ENCODE measurements around a stretch of chr3.

DNA sequence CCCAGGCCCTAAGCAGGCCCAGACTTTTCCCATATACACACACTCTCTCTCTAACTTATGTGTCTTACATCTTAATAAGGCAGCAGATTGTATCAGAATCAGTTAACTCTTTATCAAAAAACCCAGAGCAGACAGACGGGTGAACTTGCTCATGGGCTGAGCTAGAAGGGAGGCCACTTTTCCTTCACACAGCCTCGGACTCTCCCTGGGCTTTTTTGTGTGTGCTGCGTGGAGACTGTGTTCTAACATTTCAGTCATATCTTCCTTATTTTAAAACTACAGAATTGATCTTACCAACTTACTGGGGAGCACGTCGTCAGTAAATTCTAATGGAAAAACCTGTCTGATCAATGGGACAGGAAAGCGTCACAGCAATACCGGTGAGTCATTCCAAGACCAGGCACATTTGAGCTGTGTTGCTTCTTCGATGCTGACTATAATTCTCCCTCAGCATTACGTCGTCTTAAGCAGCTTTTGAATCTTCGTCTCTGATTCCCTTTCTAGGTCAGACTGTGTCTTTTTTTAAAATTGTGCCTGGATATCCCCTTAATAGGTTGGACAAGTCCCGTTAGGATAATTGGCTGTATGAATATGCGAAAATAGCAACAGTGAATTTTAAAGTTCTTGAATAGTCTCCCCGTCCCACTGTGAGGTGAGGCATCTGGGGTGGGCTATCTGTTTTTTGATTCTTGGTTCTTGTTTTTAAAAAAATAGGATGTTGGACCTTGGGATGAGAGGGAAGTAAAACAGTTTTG, 145.2 kb downstream of the LPP start:
- PRO-cap: no peak

DNA sequence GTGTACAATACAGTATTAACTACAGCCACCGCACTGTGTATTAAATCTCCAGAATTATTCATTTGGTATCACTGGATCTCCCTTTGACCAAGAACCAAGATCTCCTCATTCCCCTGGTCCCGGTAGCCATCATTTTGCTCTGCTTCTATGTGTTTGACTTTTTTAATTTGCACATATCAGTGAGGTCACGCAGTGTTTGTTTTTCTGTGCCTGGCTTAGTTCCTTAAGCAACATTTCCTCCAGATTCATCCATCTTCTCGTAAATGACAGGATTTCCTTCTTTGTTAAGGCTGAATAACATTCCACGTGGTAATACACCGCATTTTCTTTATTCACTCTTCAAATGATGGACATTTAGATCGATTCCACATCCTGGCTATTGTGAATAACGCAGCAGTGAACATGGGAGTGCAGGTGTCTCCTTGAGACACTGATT, 212.0 kb downstream of the LPP start:
- PRO-cap: no peak

DNA sequence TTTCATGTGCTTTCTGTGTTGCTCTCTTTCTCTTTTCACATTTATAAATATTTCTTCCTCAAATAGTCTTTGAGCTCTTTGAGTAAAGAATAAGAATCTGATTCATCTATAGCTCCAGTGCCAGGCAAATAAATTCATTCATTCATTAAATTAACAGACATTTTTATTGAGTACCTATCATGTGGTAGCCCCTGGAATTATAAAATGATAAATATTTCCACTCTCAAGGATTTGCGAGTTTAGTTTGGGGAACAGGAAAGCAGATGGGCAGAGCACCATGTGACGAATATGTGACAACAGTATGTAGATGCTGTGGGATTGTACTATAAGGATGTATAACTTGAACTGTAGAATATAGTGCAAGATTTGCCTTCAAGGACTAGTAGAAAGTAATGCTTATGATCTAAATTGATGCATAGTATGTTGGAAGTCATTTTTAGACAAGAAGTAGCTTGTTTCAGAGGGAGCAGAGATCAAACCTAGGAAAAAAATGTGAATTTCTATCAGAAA, 247.6 kb downstream of the LPP start:
- PRO-cap: no peak

- PRO-cap: no peak
These were observed 313.3 kb downstream of the LPP start for GRCh38 chr3:188467036-188467875.

DNA sequence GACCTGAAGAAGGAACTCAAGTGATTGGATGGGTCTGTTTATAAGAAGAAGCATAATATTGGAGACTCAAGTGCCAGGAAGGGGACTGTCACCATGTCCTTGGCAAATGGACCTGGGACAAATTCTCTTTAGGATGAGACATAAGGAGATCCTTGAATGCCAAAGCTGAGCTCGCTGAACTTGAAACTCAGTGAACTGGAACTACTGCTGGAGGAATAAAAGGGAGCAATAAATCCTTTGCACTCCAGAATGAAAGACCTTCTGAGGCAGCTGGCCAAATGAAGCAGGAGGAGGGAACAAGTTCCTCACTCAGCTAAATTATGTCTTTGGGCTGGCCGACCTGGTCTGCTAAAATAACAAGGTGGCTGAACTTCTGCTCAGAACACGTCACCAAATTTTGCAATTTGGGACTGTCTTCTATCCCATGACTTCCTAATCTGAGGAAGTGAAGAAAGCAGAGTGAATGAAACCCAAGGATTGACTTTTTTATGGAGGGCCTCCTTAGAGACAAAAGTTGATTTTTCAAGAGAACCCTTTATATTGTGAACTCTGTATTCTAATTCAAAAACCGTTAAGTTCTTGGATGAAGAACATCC, 314.7 kb downstream of the LPP start:
- PRO-cap: no peak

GRCh38 chr3:188597570-188598195, 443.7 kb downstream of the LPP start:
- PRO-cap: no peak

- PRO-cap: no peak
These were observed 455.0 kb downstream of the LPP start for GRCh38 chr3:188608985-188609344.

GRCh38 chr3:188728816-188729380, 442.9 kb upstream of the TPRG1 start:
- PRO-cap: no peak

- PRO-cap: no peak
These were observed 193.5 kb upstream of the TPRG1 start for GRCh38 chr3:188978202-188978680.

DNA sequence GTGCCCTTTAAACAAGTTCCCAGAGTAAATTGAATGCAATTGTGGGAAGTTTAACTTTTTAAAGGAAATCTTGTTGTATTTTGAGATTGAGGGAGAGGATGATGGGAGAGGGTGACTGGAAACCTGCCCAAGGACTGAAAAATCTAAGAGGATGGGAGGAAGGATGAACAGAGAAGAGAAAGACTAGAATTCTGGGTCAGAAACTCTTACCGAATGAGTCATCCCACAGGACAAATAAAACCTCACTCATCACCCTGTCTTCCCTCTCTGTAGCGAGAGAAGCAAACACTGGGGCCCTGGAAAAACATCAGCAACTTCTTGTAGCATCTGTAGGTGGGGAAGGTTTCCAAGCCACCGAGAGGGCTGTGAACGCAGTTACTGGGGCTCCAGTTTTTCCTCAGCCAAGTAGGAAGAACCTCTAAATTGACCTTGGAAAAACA, 193.1 kb upstream of the TPRG1 start:
- PRO-cap: no peak

- PRO-cap: no peak
These were observed 105.3 kb downstream of the TPRG1 start for GRCh38 chr3:189276772-189277691.

DNA sequence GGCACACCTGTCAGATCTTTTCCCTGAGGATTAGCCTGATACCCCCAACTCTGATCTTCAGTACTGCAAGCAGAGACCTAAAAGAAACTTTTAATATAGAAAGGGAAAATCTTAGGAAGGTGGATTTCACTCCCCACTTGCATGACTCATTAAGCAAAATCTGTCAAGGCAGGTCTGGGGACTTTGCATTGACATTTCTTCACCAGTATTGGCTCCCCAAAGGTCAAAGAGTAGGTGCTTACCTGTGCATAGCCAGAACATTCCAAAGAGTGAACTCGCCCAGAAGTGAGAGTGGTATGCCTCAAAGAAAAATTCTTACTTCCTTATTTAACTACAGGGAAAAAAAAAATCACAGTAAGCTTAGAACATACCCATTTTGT, 140.9 kb upstream of the TP63 start:
- PRO-cap: no peak

DNA sequence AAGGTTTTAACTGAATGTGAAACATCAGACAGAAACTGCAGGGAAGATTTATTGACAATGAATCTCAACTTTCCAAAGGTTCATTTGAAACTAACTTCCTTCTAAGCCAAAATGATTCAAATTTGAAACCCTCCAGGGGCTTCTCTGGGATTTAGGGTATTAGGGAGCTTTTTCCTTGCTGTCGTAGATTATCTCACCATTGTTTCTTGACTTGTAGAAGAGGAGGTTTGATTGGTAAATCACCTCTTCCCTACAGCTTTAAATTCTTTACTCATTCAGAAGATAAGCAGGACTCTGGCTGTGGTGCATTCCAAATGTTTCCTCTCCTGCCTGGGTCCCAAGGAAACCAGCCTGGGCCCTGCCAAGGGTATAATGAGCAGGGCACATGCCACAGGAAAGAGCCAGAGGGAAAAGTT, 71.0 kb downstream of the TP63 start:
- PRO-cap: no peak

- PRO-cap: no peak
These were observed 183.3 kb downstream of the P3H2 start for GRCh38 chr3:189937242-189938015.

DNA sequence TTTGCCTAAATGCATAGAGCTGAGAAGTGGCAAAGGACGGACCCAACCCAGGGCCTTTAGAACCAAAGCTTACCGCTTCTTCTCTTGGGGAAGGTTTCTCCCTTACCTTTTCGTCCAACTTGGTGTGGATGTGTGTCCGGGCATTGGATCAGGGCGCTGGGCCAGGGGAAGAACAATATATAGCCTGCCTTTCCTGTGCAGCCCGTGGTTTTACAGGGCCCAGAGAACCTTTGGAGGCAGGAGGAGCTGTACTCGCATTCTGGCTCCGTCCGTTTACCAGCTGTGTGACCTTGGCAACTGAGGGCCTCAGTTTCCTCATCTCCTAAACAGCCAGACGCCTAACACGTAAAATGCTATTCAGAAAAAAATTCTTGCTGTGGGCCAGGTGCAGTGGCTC, 732 bp upstream of the P3H2 start:
- PRO-cap: no peak

DNA sequence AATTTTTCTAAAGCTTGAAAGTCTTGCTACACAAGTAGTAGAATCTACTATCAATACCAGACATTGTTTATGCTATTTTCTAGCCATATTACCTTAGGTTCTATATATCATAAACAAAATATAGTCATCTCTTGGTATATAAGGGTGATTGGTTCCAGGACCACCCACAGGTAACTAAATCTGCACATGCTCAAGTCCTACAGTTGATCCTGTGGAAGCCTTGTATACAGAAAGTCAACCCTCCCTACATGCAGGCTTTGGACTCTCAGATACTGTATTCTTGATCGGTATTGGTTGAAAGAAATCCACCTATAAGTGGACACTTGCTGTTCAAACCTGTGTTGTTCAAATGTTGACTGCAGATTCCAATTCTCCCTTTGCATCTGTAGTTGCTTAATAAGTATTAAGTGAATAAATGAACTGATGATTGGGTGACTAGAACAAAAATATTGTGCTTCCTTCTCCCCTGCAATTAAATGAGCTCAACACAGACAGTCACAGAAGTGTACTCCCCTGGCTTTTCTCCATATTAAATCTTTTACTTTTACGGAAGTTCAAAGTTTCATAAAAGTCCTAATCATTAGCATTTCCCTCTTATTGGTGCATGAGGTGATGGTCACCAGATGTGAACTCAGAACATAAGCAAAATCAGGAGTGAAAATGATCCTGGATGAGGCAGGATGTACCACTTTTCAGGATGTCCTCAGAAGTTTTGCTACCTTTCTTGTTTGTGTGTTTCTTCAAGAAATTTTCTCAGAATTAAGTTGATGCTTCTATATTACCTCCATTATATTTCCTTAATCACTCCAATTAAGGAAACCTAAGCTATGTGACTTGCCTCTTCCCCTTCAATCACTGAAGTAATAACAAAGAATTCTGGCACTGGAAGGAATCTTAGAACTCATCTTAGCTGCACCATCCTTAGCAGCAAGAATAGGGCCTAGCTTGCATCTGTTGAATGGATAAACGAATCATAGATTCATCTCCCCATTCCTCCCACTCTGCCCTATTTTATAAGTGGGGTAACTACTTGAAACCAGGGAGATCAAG, 4.4 kb downstream of the CLDN1 start:
- PRO-cap: no peak

DNA sequence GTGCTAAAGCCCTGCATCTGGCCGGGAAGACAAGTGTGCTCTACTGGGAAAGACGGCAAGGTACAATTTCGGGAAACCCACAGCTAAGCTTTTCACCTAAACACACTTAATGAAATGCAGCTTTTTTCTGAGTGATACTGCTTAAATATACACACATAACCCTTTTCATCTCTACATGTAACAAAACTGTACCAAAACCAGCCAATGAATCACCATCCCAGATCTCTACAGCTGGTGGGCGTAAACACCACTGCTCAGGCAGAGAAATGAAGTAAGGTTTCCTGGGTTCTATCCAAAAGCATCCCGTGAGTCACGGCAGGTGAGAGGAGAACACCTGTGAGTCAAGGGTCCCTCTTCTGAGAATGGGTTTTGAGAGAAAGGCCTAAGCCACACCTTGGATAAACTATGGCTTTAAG, 2.6 kb downstream of the CLDN1 start:
- PRO-cap: no peak

GRCh38 chr3:190386274-190386960, 1.5 kb upstream of the CLDN16 start:
- PRO-cap: no peak

DNA sequence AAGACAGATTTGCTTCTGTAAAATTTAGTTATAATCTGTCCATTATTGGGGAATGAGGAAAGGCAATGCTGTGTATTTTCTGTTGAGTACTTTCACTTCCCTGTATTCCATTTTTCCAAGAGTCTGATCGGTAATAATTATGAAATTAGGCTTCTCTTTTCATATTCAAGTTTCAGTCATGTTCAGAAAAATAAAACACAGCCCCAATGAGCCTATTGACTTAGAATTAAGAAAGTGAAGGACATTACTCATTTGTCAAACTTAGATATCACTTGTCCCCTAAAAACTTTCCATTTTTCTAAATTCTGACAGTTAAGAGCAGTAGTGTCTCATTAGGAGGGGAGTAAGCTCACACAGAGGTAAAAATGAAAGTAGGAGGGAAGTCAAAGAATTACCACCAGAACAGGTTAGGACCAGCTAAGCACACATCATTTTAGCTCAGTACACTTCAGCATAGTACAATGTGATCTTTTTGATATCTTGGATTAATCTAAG, 64.2 kb downstream of the OSTN start:
- PRO-cap: no peak

DNA sequence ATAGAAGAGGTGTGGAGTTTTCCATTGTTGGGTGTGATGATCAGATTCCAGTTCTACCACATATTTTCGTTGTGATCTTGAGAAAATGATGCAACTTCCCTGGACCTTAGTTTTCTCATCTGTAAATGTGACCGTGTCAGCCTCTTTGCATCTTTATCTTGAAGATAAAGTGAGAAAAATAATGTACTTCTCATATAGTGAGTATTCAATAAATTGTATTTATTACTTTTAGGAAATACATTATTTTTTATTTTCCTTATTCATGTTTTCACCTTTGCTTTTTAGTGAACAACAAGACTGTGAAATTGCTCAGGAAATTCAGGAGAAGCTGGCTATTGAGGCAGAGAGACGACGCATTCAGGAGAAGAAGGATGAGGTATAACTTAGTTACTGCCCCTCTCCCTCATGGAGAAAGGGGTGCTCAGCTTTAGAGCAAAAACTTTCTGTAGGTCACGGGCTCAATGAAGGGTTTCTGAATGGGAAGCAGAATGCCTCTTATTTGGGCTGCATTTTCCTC, 30.5 kb upstream of the UTS2B start:
- PRO-cap: no peak